ENCODE measurements around the gene PPP2R5E.

DNA sequence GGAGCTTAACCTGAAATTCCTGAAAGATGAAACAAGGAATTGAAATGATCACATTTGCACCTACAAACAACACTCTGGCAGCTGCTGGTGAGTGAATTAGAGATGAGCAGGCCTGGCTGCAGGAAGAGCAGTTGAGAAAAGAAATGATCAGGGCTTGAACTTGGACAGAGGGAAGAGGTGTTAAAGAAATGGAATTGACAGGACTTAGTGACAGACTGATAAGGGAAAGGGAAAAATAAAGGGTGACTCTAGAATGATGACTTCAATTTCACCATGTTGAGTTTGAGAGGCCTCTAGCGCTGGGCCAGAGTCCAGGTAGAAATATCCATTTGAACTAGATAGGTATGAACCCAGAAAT, 26.1 kb upstream of the HIF1A start:
- RRBS = no CpG with 5 or more reads among the region's 1 CpG

- RRBS = no CpG with 5 or more reads among the region's 4 CpGs
These were observed 24.5 kb downstream of the HIF1A start for GRCh38 chr14:61719720-61720223.

- RRBS = no CpG with 5 or more reads among the region's 5 CpGs
These were observed 77.4 kb downstream of the SYT16 start for GRCh38 chr14:61889770-61890389.

- RRBS = no CpG with 5 or more reads among the region's 2 CpGs
These were observed 108.7 kb downstream of the PPP2R5E start for GRCh38 chr14:63434336-63435078.

DNA sequence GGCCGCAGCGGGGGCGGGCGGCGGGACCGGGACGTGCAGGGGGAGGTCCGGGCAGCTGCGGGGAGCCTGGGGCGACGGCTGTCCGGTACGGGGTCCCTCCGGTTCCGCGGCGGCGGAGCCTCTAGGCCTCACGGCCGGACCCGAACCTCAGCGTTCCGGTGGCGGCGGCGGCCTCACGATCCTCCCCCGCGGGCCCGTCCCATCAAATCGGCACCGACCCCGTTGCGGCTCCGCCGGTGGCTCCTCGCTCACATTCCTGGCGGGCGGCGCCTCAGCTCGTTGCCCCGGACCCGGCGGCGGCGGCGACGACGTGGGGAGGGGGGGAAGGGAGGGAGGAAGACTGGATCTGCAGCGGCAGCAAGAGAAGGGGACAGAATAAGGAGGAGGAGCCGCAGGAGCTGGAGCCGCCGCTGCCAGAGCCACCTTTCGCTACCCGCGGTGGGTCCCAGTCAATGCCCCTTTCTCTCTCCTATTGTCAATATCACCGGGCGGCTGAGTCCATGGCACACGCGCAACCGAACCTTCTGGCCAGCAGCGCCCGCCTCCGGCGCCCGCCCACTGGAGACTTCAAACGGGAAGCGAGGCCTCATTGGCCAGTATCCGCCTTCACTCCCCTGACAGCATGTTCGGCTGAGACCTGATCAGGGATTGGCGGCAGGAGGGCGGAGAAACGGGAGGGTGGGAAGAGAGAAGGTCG, at the start of gene PPP2R5E:
Gene PPP2R5E (minus strand): TSS at position 533 of the 697 bp plus-strand sequence.
- RRBS = 3% methylated on average over 39 of the region's 74 CpGs

DNA sequence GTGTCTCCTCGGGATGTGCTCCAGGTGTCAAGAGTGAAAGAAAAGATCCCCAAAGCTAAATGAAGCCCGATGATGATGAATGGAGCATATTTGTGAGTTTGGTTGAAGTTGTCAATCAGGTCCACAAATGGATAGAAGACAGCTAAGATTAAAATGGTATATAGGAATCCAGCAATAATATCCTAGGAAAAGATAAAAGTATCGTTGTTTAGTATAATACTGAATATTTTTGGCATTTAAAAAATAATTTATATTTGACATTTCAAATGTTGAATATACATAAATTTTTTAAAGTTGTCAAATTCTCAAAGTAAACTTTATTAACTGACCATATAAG, 41.4 kb downstream of the SGPP1 start:
- RRBS = no CpG with 5 or more reads among the region's 3 CpGs

- RRBS = no CpG with 5 or more reads among the region's 2 CpGs
These were observed 31.6 kb upstream of the SGPP1 start for GRCh38 chr14:63759542-63759826.

- RRBS = no CpG with 5 or more reads among the region's 4 CpGs
These were observed 4.7 kb downstream of the SYNE2 start for GRCh38 chr14:63857351-63858118.

- RRBS = no CpG with 5 or more reads among the region's 2 CpGs
These were observed 47.3 kb downstream of the SYNE2 start for GRCh38 chr14:63900096-63900459.

DNA sequence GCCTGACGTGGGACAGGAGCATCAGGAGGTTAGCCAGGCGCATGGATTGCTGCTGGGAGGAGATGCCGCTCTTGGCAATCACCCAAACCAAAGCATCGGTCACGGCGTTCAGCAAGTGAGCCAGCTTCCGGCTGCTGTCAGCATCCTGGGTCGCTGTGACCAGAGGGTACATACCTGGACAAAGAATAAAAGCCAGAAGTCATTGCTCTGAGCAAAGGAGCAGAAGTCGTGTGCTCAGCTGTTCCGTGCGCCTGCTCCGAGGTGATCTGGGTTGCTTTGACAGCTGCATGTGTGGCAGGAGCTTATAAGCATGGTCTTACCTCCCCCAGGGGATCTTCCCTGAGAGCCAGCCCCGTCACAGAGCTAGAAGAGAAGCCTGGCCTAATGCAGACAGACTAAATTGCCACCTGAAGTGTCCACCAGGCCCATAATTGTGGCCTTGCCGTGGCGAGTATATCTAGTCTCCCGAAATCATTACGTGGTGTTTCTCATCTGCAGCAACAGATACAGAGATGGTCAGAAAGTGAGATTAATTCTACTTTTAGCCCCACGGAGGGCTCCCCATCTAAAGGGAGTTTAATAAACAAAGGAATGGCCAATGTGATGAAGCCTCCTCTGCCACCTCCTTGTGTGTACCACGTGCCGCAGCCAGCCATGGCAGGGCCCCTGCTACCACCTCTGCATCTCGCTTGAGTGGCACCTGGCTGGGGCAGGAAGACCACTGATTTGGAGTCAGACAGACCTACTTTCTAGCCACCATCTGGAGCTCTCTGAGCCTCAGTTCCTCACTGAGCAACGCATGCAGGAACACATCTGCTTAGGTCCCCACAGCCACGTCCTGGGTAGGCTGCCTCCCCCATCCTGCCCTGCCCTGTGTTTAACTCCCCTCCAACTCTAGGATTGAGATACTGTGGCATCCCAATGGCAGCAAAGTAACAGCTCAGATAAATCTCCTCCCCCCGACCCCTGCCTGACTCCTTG, 58.9 kb downstream of the ESR2 start:
- RRBS = no CpG with 5 or more reads among the region's 24 CpGs

DNA sequence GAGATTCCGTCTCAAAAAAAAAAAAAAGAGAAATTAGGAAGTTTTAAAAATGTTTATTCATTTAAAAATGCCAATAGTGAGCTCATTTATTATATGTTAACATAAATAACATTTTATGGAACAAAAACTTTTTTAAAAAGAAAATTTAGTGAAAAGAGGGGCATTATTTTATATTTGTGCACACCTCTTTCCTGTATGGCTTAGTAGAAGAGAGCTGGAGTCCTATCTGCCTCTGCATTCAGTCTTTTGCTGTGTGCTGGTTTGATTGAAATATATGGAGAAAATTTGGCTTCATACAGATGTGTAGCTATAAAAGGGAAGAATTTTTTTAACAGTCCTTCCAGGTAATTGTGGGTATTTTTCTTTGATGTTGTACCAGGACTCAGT, 13.5 kb downstream of the MTHFD1 start:
- RRBS = no CpG with 5 or more reads among the region's 1 CpG

- RRBS = no CpG with 5 or more reads among the region's 33 CpGs
These were observed 418 bp upstream of the ZBTB25 start for GRCh38 chr14:64504014-64504497.

DNA sequence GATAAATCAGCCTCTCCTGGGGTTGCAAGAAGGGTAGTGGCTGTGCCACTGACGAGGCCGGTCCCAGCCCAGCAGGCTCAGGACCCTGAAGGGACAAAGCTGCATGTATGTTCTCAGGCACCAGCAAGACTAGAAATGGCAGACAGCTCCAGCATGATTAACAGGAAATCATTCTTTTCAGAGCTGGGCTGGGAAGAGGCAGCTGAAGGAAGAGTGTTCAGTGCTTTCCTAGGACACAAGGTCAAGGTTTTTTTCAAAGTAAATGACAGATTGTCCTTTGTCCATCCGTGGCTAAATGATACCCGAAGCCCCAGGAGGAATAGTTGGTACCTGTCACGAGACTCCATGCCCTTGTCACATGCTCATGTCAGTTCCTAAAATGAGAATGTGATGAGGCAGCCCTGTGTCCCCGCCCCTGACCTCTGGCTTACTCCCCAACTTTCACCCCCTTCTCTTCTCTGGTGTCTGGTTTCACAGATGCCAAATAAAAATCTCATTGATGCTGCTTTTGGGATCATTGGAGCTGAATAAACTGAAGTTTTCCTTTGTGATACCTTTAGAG, 65.2 kb downstream of the PPP1R36 start:
- RRBS = no CpG with 5 or more reads among the region's 6 CpGs

DNA sequence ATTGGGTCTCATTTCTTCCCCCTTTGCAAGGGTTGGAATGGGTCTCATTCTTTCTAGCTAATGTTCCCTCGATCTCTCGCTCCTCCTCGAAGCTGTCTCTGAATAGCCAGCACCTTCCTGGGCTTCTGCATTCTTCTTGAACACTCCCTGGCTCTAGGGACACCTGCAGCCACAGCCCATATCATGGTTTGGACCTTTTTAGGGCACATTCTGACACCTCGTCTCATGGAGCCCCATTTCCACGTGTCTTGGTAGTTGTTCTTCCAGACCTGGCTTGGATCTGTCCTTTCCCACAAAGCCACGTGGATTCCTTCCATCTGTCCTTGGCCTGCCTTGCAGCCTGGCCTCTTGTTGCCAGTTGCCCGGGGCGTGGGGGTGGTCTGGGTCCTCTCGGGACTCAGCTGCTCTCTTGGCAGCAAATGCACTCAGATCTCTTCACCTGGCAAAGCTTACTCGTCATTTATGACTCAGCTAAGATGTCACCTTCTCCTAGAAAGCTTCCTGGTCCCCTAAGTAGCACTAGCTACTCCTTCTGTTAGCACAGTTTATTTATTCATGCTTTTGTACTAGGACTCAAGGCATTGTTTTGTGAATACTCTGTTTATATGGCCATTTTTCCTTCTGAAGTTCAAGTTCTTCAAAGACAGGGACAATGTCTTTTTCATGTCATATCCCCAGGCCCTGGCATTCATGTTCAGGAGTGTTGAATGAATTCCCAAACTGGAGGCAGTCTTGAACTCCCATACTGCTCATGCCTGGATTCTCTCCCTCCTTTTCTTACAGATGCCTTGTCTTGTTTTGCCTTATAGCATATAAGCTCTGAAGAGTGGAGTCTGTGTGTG, 13.6 kb downstream of the PLEKHG3 start:
- RRBS = no CpG with 5 or more reads among the region's 10 CpGs

GRCh38 chr14:64720170-64720879, 16.1 kb downstream of the PLEKHG3 start:
- RRBS = no CpG with 5 or more reads among the region's 8 CpGs

GRCh38 chr14:64730441-64731346, 26.5 kb downstream of the PLEKHG3 start:
- RRBS = no CpG with 5 or more reads among the region's 18 CpGs

GRCh38 chr14:64855530-64856164, 24.1 kb downstream of the SPTB start:
- RRBS = no CpG with 5 or more reads among the region's 7 CpGs

DNA sequence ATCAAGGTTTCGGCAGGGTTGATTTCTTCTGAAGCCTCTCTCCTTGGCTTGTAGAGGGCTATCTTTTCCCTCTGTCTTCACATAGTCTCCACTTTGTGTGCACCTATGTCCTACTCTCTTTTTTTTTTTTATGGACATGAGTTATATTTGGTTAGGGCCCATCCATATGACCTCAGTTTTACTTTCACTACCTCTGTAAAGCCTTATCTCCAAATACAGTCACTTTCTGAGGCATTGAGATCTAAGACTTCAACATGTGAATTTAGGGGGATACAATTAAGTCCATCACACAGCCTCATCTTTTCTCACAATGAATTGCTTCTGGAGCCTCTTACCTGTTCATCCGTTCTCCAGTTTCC, 5.9 kb upstream of the SPTB start:
- RRBS = no CpG with 5 or more reads among the region's 2 CpGs

- RRBS = no CpG with 5 or more reads among the region's 22 CpGs
These were observed 5.1 kb upstream of the GPX2 start for GRCh38 chr14:64947458-64948254.

- RRBS = no CpG with 5 or more reads among the region's 4 CpGs
These were observed 1.3 kb downstream of the RAB15 start for GRCh38 chr14:64970782-64971361.